Subcutaneous adipose tissue (tissue), 3 donors: ENCODE data around the genes TEX44 and PDE6D.

GRCh38 chr2:230969215-230969706 lies 26.7 kb upstream of the SPATA3 start:
- PRO-cap = no peak
- RAMPAGE, long total RNA, 3 experiments = no peak in any of the 3 experiments

- PRO-cap = no peak
- RAMPAGE, long total RNA, 3 experiments = no peak in any of the 3 experiments
Measured at GRCh38 chr2:231048778-231049193, 7.9 kb upstream of the PSMD1 start.

DNA sequence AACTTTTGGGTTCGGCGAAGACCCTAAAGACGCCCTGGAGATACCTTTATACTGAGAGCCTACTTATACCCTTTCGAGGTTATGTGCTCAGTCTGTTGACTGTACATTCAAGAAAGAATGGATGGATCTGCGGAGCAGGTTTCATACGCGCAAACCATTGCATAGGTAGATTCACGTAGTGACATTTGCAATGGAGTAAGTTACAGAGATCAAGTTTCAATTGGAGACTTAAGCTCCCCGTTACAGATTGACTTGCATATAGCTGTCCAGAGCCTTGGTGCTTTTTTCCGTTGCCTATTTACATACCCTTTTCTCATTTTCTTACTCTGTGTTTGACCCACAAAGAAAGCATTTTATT lies 904 bp downstream of the PSMD1 start:
- PRO-cap = no peak
- RAMPAGE, long total RNA, 3 experiments = no peak in any of the 3 experiments

- PRO-cap = no peak
- RAMPAGE, long total RNA, 3 experiments = no peak in any of the 3 experiments
Measured at GRCh38 chr2:231118114-231118656, 6.7 kb downstream of the HTR2B start.

GRCh38 chr2:231190565-231191375 lies 7.7 kb upstream of the ARMC9 start:
- PRO-cap = unidirectional peak, minus-strand start at chr2:231190653; bidirectional peak, plus-strand start at chr2:231191006, minus-strand start at chr2:231190980
- RAMPAGE, long total RNA, 3 experiments = no peak in any of the 3 experiments

DNA sequence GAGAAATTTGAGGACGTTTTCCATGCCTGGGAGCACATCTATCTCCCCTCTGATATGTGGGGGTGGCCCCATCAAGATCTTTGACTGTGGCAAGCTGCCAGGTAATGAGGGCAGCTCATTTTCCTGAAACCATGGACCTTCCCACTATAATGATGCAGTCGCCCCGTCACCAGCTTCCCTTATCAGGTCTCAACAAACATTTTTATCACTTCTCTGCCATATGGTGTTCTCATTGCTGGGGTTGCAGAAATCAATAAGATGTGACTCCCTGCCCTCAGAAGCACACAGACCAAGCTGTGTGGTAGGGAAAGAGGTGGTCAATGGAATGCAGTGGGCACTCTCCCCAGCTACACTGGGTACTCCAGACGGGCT lies 48.4 kb upstream of the B3GNT7 start:
- PRO-cap = no peak
- RAMPAGE, long total RNA, 3 experiments = no peak in any of the 3 experiments

GRCh38 chr2:231387909-231389059 lies 7.2 kb upstream of the B3GNT7 start:
- PRO-cap = no peak
- RAMPAGE, long total RNA, 3 experiments = no peak in any of the 3 experiments

GRCh38 chr2:231411656-231412773 lies 16.5 kb downstream of the B3GNT7 start:
- PRO-cap = unidirectional peak, minus-strand start at chr2:231412437
- RAMPAGE, long total RNA, 3 experiments = no peak in any of the 3 experiments

GRCh38 chr2:231464556-231464682 lies 135 bp upstream of the NCL start:
- PRO-cap = no peak
- RAMPAGE, long total RNA, 3 experiments = no peak in any of the 3 experiments

GRCh38 chr2:231497507-231497795 lies 32.8 kb downstream of the NMUR1 start:
- PRO-cap = no peak
- RAMPAGE, long total RNA, 3 experiments = no peak in any of the 3 experiments

DNA sequence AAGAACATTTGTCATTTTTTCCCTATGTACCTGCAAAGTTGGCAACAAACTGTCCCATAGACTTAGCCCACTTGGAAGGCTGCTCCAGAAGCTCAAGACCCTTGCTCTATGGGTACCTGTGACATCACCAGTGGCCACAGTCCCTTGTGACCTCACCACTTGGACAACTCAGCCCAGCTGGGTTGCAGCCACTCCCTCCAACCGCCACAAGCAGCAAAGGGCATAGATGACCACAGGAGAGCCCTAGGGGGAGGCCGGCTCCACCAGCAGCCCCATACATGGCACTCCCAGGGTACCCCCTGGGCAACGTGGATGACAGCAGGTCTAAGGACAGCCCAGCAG lies at the start of gene TEX44:
TSS of gene TEX44 (plus strand) at position 191 of the 342 bp plus-strand sequence.
- PRO-cap = no peak
- RAMPAGE, long total RNA, 3 experiments = no peak in any of the 3 experiments

- PRO-cap = unidirectional peak, plus-strand start at chr2:231605764
- RAMPAGE, long total RNA, 3 experiments = no peak in any of the 3 experiments
Measured at GRCh38 chr2:231605358-231606038, 12.8 kb downstream of the TEX44 start.

- PRO-cap = bidirectional peak, plus-strand start at chr2:231613597, minus-strand start at chr2:231613452
- RAMPAGE, long total RNA, 3 experiments = no peak in any of the 3 experiments
Measured at GRCh38 chr2:231613253-231613887, 20.7 kb downstream of the TEX44 start.

- PRO-cap = bidirectional peak, plus-strand start at chr2:231615177, minus-strand start at chr2:231615175
- RAMPAGE, long total RNA, 3 experiments = no peak in any of the 3 experiments
Measured at GRCh38 chr2:231615100-231615349, 22.4 kb downstream of the TEX44 start.

GRCh38 chr2:231660736-231661518 lies 47.4 kb upstream of the PTMA start:
- PRO-cap = no peak
- RAMPAGE, long total RNA, 3 experiments = no peak in any of the 3 experiments

DNA sequence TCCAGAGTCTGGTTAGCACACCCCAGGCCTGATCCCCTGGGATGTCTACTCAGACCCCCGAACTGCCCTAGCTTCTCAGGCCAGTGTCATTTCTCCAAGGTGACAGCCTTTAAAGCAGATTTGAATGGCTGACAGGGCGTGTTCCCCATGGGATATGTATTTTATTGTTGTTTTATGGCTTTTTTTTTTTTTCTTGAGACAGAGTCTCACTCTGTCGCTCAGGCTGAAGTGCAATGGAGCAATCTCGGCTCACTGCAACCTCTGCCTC lies 40.8 kb upstream of the PTMA start:
- PRO-cap = no peak
- RAMPAGE, long total RNA, 3 experiments = no peak in any of the 3 experiments

DNA sequence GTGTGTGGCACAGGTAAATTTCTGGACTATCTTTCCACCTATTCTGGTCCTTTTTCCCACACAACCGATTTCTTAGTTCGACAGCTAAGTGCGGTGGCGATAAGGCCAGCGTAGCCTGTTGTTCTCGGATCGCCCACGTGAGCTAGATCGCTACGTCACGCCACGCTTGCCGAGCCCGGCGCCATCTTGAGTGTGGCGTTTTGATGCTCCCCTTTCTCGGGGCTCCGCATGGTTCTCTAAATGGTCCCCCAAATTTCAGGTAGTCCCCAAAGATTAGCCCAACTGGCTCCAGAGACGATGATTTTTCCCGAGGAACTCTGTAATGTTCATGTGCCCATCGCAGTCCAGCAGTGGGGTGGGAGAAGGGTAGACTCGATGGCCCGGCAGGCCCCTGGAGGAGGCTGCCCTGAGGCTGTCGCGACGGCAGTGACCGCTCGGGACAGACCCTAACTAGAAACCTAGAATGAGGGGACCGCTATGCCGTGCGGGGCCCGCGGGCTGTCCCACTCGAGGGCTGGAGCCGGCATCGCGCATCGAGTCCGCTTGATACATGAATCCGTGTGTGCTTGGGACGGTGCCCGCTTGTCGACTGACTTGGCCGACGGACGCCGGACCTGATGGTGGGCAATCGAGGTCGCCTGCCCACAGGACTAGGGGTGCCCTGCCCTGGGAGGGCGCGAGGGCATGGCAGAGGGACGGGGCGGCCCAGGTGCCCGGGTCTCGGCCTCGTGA lies 943 bp upstream of the PTMA start:
- PRO-cap = bidirectional peak, plus-strand start at position 216 of the sequence, minus-strand start outside the sequence; unidirectional peak, plus-strand start at position 350 of the sequence
- RAMPAGE, long total RNA, 3 experiments = no peak in any of the 3 experiments

- PRO-cap = bidirectional peak, plus-strand start at chr2:231781481, minus-strand start at chr2:231781279
- RAMPAGE, long total RNA, 3 experiments = start-site peak on the minus strand in 3 of 3 experiments, at chr2:231781255-231781291 at its widest, 21 to 98 reads per replicate
Measured at GRCh38 chr2:231780552-231781363, at the start of gene PDE6D. TSS of gene PDE6D (minus strand) at chr2:231781282.

- PRO-cap = no peak
- RAMPAGE, long total RNA, 3 experiments = no peak in any of the 3 experiments
Measured at GRCh38 chr2:232350704-232351163, 27.8 kb upstream of the ALPP start.

- PRO-cap = no peak
- RAMPAGE, long total RNA, 3 experiments = no peak in any of the 3 experiments
Measured at GRCh38 chr2:232419377-232420534, 13.1 kb downstream of the ALPG start.